Aorta (tissue), 1 donor: ENCODE results near the gene NDUFS7.

DNA sequence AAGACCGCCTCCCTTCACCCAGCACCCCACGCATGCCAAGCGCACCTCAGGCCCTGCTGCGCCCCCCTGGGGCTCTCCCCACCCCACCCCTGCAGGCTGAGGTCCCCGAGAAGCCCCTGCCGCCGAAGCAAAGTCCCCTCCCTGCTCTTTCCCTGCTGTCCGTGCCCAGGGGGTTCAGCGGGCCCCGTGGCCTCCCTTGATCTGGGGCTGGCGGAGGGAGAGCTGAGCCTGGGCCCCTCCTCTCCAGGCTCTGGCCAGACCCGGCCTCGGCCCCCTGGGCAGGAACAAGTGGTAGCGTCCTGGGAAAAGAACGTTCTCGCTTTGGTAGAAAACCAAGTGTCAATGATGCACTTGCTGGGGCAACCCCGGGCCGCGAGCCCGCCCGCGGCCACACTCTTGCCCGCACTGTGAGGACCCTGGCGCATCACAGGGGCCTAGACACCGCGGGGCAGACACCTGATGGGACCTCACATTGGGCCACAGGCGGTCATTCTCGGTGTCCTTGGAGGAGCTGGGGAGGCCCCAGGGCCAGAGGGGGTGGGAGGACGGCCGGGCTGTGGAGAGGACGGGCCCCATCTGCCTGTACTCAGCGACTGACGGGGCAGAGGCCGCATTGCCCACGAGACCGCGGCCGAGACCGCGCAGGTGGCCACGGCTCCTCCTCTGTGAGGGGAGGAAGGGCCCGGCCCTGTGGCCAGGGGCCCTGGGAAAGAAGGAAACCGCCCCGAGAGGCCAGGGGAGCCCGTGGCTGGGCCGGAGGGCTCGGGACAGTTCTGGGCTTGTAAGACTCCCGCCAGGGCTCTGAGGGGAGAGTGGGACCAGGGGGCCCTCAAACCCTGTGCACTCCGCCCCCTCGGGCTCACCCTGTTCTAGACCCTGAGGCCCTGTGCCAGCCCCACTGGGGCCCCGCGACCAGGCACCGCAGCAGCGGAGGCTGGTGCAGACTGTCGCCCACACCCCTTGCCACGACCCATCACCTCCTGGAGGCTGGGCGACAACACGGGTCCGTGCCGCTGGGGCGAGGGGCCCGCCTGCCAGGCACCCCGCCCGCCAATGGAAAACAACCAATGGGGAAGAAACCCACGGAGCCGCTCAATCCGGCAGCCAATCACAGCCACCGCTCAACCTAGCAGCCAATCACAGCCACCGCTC is 29.2 kb downstream of the GPX4 start:
- PRO-cap, result no peak

DNA sequence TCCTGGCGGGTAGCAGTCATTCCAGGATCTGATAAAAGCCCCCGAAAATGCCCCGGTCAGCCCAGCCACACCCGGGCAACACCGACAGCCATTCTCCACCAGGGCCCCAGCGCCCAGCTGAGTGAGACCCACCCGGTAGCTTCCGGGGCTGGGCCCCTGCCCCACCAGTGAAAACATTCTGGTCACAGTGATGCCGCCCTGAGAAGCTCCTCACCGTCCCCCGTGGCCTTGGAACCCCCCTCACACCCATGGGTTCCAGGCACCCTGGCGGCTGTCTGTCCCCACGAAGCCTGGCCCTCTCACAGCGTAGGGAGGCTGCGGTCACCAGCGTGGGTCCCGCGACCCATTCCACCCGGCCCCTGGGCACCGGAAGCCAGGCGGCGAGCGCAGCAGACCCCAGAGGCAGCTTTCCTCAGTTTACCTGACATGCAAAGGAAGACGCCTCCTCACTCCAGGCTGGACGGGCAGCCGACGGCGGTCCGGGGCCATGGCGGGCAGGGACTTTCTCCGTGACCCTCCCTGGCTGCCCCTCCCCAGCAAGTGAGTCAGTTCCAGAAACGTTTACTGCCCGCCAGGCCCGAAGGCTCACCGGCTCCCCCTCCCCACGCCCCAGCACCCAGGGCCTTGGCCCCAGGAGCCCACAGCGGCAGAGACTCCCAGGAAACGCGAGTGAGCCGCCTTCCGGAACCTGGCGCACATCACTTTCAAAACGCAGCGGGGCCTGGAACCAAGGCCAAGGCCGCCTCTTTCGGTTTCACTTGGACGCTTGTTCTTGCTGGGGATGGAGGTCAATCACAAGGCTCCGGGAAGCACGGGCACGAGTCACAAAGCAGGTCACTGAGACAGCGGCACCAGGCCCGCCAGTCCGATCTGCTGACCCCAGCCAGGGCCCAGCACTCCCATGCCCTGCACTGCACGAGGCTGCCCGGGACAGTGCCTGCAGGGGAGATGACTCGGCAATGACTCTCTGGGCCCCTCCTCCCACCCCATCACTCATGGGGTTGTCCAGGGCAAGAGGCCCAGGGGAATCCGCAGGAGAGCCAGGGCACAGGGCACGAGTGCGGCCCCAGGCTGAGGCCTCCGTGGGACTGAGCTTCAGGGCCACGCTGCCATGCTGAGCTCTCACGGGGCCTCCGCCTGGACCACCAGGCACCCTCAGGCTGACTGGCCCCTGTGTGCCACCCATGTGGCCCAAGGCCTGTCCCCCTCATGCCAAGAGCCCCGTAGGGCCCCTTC is 5.4 kb downstream of the SBNO2 start:
- PRO-cap, result no peak

GRCh38 chr19:1181730-1182252 is 7.7 kb upstream of the SBNO2 start:
- PRO-cap, result no peak

- PRO-cap, result no peak
Measured at GRCh38 chr19:1213688-1214685, 8.4 kb downstream of the STK11 start.

DNA sequence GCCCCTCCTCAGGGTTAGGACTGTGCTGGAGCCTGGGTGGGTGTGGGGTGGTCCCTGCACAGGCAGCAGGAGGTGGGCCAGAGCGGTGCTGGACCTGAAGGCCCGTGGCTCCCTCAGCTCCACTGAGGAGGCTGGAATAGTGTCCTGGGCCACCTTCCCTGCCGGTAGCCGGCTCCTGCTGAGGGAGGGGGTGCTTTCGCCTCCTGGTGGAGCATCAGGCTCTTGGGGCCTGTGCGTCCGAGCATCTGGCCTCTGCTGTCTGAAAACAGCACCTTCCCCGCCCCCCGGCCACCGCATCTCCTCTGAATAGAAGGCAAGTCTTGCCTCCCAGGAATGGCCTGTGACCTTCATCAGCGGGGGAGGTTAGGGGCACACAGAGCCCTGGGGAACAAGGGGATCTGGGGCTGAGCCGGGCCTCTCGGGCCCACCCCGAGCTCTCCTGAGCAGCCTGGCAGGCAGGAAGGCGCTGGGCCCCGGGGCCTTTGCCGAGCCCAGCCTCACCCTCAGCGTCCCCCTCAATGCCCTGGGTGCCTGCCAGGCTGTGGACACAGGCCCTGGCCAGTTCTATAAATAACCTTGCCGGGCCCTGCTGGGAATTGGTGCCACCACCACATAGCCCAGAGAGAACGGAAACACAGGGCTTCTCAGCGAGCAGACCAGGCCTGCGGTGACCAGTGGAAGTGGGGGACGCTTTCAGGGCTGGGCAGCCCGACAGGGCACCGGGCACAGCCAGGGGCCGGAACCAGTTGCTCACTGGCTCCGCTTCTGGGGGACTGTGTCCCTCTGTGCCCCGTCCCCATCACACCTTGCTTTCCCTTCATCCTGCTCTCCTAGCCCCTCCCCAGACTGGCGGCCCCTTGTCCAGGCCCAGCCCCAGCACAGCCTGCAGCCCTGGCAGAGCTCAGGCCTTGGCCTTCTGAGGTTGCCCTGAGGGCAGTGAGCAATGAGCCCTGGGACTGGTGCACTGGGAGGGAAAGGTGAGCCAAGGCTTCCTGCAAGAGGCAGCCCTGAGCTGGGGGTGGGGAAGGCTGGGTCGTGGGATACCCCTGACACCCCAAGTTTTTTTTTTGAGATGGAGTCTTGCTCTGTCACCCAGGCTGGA is 9.5 kb downstream of the STK11 start:
- PRO-cap, result bidirectional peak, plus-strand start at position 659 of the sequence, minus-strand start at position 520 of the sequence

DNA sequence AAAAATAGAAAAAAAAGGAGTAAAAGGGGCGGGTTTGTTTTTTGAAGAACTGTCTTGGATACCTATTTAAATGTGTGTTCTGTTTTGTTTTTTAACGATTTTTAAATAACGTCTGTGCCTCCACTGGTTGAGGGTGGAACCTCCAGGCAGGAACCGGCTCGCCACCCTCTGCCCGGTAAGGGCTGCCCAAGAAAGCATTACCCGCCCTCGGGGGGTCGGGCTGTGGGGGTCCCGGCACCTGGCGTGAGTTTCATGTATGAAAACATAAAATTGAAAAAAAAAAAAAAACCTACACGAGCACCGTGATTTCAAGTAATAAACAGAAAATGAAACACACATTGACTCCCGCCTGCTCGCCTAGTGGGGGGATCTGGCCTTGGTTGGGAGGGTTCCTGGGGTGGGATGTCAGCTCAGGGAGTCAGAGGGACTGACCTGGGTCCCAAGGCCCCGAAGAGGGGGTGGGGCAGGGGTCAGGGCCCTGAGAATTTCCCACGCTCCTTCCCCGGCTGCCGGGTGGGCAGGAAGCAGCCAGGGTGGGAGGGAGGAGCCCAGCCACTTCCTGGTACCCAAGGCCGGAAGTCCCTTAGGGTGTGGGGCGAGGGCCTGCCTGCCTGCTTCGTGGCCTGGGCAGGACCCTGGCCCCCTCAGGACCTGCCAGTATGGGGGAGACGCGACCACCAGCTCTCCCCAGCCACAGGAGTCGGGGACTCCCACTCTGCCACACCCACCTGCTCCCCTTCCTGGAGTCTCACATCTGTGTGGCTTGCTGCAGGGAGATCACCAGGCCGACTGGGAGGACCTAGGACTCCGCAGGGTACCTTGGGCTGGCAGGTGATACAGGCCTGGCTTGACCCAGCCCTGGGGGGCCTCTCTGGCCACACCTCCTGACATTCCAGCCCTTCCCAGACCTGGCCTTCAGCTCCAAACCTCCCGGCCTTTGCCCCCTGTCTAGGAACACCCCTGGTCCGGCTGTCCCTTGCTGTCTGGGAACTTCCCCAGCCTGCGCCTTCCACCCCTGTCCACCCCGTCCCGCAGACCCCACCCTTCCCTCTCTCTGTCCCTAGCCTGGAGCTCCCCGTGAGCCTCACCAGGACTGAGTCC is 10.0 kb upstream of the CIRBP start:
- PRO-cap, result unidirectional peak, plus-strand start at position 586 of the sequence

DNA sequence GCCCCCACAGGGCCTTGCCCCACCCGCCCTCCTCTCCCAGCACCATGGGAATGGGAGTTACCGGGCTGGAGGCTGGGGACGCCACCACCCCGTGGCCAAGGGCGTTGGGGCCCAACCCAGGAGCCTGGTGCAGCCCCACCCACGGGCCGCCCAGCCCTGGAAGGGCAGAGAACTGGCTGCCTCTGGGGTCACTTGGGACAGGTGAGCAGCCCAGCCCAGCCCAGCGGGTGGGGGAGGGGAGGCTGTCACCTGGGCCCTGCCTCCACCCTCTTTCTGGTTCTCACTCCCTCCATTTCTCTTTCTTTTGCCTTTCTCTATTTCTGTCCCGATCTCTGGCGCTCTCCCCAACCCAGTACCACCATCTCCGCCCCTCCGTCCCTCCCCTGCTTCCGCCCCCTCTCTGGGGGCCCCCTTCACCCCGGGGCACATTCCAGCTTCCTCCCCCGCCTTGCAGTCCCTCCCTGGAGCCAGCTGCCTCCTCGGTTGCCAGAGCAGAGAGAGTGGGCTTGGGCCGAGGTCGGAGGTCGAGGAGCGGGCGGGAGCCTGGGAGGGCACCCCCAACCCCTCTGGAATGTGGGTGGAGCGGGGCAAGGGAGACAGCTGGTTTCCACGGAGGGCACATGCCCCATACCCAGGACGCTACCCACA is 6.7 kb upstream of the CIRBP start:
- PRO-cap, result no peak

DNA sequence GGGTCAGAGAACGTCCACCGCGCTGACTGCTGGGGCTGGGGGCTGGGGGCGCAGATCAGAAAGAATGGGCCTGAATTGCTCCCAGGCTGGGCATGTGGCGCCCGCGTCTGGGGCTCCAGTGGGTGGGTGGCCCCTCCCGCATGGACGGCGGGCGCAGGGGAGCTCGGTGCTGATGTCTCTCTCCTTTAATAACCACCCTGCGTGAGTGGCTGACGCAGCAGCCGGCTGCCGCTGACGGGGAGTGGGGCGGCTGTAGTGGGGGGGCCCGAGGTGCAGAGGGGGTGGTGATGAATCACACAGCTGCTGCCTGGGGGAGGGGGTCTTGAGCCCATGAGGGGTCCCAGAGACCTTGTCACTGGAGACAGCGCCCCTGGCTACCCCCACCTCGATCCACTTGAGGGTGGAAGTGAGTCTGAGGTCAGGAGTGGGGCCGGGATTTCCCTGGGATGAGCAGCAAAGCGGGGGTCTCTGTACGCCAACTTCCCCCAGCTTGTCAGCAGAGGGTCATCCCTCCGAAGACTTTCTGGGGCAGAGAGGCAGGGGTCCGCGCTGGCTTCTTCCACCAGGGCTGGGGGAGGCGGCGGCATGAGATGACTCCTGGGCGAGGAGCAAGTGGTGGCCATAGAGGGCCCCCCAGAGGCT is 1.4 kb upstream of the CIRBP start:
- PRO-cap, result no peak

- PRO-cap, result no peak
Measured at GRCh38 chr19:1270513-1270725, 1.3 kb downstream of the CIRBP start.

- PRO-cap, result no peak
Measured at GRCh38 chr19:1283144-1284156, 2.2 kb upstream of the EFNA2 start.

DNA sequence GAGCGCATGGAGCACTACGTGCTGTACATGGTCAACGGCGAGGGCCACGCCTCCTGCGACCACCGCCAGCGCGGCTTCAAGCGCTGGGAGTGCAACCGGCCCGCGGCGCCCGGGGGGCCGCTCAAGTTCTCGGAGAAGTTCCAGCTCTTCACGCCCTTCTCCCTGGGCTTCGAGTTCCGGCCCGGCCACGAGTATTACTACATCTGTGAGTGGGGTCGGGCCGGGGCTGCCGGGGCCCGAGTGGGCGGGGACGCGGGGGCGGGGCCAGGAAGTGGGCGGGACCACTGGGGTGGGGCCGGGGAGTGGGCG is 9.9 kb downstream of the EFNA2 start:
- PRO-cap, result no peak

- PRO-cap, result no peak
Measured at GRCh38 chr19:1333583-1334094, 21.1 kb upstream of the PWWP3A start.

- PRO-cap, result no peak
Measured at GRCh38 chr19:1355491-1356464, 1.0 kb downstream of the PWWP3A start.

DNA sequence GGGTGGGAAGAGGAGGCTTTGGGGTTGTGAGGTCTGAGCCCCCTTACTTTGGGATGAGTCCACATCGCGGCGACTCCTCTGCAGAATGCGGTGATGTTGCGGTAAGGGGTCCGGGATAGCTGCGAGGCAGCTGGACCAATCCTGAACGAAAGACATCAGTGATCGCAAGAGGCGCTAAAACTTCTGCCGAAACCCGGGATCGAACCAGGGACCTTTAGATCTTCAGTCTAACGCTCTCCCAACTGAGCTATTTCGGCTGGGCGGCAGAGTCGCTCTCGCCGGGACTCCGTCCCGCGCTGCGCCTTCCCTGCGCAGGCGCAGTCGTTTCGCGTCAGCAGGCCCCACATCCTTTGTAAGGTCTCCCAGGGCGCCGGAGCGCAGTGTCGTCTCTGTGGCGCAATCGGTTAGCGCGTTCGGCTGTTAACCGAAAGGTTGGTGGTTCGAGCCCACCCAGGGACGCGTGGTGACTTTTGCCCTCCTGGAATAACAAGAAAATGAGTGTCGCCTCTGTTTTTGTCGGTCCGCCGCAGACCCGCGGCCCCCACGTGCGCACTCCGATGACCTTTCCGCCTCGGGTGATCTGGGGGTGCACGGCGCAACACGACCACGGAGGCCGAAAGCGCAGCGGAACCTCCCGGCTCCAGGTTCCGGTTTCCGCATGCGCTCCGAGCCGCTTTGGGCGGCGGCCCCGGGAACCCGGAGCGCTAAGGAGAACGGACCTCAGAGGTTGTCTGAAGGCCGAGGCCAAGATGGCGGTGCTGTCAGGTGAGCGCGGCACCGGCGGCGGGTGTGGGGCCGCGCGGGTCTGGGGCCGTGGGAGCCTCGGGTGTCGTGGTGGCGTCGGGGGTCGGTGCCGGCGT is at the start of gene NDUFS7:
NDUFS7 (plus strand) TSS at position 730 of the 860 bp plus-strand sequence.
- PRO-cap, result bidirectional peak, plus-strand start at position 709 of the sequence, minus-strand start at position 396 of the sequence; unidirectional peak, plus-strand start at position 741 of the sequence

- PRO-cap, result no peak
Measured at GRCh38 chr19:1406529-1406879, 882 bp upstream of the DAZAP1 start.

DNA sequence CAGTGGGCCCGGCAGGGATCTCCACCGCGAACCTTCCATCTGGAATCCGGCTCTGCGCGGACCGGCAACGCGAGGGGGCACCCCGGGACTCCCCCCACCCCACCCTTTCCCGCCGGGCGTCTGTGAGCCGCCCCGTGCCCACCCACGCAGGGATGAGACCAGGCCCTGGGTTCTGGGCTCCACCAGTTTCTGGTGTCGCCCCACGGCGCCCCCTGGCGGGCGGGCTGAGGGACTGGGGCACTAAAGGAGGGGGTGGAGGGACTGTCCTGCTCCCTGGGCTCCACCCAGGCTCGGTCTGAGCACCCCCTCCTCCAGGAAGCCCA is 956 bp upstream of the ADAMTSL5 start:
- PRO-cap, result no peak

- PRO-cap, result bidirectional peak, plus-strand start at chr19:1567150, minus-strand start at chr19:1567022; unidirectional peak, minus-strand start at chr19:1567300
Measured at GRCh38 chr19:1566866-1567397, 1.2 kb downstream of the MEX3D start.

- PRO-cap, result no peak
Measured at GRCh38 chr19:1567398-1567723, 764 bp downstream of the MEX3D start.

GRCh38 chr19:1590477-1591303 is 2.0 kb downstream of the MBD3 start:
- PRO-cap, result no peak

DNA sequence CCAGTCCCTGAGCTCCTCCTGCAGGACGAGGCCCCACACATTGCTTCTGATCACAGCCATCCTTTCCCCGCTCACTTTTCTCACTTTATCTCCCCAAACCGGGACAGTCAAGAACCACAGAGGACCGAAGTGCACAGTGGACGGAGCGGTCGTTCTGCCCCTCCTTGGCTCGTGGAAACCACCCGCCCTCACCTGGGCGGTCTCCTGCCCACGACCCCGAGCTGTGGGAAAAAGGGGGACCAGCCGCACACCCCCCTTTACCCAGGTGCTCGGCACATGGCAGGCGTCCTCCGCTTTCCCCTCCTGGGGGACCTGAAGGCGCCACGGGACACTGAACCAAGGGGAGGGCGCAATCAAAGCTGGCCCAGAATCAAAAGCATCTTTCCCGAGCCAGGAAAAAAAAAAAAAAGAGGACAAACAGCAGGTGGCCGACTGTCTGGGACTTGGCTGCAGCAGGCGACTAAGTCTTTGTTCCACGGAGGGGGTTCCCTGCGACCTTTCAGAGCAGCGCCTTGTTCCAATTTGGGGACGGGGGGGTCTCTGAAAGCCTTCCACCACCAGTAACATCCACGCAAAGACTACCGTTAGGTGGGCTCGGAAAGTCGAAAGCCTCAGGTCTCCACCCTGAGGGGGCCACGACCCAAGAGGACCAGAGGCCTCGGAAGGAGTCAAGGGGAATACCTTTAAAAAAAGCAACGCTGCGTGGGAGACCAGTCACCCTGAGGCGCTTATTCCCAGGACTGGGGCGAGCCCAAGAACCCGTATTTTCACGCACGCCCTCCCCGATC is 1.2 kb downstream of the MBD3 start:
- PRO-cap, result no peak